ENCODE measurements around the gene RPS27L.

- PRO-cap, 2 experiments = no peak in any of the 2 experiments
Observed at GRCh38 chr15:62470040-62470833, 79.9 kb downstream of the TLN2 start.

GRCh38 chr15:62567234-62567706, 176.9 kb downstream of the TLN2 start:
- PRO-cap, 2 experiments = no peak in any of the 2 experiments

DNA sequence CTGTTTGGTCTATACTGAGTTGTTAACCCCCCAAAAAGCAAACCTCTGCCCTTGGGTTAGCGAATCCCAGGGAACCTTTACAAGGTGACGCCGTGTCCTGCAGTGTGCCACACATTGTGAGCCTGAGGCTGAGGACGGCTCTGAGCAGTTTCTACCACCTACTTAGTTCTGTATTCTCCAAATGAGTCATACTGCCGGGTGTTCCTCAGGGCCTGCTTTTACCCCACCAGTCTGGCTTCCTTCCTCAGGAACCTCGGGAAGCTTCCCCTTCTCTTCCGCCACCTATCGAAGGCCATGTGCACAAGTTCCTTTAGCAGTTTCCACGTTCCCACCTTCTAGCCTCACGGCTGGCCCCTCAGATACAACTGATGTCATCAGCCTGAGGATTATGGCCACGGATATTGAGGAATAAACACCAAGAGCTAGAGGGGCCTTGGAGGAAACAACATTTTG, 268.2 kb downstream of the TLN2 start:
- PRO-cap, 2 experiments = no peak in any of the 2 experiments

DNA sequence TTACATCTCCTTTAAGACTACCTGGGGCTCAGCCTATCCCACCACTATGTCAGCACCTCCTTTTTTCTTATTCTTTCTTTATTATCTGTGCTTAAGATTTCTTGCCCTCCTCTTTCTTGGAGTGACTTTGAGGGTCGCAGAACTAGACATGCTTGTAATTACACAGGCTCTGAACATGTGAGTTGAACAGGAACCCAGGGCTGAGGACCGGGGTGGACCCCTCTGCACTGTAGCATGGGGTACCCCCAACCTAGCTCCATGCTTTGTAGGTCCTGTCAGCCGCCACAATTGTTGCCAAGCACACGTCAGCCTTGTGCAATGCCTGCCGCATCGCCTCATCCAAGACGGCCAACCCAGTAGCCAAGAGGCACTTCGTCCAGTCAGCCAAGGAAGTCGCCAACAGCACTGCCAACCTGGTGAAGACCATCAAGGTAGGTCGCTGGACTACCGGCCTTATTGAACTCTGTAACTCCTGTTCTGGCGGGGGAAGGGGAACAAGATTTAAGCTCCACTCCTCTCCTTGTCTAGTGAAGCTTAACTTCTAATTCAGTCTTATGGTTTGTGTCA, 287.2 kb upstream of the TPM1 start:
- PRO-cap, 2 experiments = no peak in any of the 2 experiments

GRCh38 chr15:62821471-62822444, 220.8 kb upstream of the TPM1 start:
- PRO-cap, 2 experiments = peak in 1 of 2 experiments; most common minus-strand start chr15:62821747 (in 1)

DNA sequence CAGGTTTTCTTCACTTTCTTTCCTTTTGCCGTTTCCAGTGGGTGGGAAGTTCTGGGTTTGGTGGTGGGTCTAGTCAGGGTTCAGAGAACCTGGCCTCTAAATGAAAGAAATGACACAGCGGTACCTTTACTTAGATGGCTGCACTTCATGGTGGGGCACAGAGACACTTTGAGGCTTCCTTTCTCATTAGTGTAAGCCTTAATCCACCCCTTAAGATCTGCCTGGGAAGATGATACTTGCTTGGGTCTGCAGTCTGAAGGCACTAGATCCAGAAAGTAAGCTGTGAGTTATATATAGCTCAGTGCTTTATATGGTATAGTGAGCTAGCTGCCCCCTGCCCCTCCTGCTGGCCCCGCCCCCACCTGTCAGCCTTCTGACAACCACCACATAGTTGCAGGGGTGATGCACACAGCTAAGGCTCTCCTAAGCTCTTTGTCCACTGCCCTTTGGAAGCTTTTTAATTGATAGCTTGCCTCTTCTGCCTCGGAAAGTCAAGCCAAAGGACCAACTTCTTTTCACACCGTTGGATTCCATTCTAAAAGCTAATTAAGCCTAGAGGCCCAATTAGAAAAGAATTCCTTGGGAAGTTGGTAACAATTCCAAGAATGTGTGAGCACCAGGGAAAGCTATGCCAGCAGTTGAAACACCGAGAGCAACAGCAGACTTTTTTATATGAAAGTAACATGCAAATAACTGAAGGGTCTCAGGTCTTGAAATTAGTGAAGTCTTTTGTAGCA, 2.1 kb downstream of the TPM1 start:
- PRO-cap, 2 experiments = peak in 1 of 2 experiments; most common minus-strand start position 282 of the sequence (in 1)

GRCh38 chr15:63048740-63049668, 6.5 kb downstream of the TPM1 start:
- PRO-cap, 2 experiments = peak in 1 of 2 experiments; most common plus-strand start chr15:63049478 (in 1); most common minus-strand start chr15:63049348 (in 1)

GRCh38 chr15:63075411-63075774, 32.8 kb downstream of the TPM1 start:
- PRO-cap, 2 experiments = no peak in any of the 2 experiments

GRCh38 chr15:63105387-63105767, 16.3 kb upstream of the LACTB start:
- PRO-cap, 2 experiments = no peak in any of the 2 experiments

GRCh38 chr15:63135447-63136377, 14.1 kb downstream of the LACTB start:
- PRO-cap, 2 experiments = peak in 1 of 2 experiments; most common minus-strand start chr15:63135902 (in 1)

GRCh38 chr15:63156728-63157627, at the start of gene RPS27L:
Gene RPS27L, minus strand, starts transcription at chr15:63157477.
- PRO-cap, 2 experiments = peak in 2 of 2 experiments; most common plus-strand start chr15:63157577 (in 2); most common minus-strand start chr15:63157475 (in 2)

DNA sequence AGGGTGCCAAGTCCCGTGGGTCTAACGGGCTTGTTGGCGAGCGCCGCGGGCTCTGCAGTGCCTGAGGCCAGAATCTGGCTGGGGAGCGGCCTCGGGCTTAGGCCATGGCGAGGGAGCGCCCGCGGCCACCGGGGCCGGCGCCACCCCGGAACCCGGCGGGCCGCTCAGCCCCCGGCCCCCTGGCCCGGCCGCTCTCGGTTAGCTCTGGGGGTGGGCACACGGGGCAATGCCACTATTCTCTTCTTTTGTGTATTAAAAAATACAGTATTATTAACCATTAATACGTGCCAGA, 297 bp upstream of the RPS27L start:
- PRO-cap, 2 experiments = no peak in any of the 2 experiments

DNA sequence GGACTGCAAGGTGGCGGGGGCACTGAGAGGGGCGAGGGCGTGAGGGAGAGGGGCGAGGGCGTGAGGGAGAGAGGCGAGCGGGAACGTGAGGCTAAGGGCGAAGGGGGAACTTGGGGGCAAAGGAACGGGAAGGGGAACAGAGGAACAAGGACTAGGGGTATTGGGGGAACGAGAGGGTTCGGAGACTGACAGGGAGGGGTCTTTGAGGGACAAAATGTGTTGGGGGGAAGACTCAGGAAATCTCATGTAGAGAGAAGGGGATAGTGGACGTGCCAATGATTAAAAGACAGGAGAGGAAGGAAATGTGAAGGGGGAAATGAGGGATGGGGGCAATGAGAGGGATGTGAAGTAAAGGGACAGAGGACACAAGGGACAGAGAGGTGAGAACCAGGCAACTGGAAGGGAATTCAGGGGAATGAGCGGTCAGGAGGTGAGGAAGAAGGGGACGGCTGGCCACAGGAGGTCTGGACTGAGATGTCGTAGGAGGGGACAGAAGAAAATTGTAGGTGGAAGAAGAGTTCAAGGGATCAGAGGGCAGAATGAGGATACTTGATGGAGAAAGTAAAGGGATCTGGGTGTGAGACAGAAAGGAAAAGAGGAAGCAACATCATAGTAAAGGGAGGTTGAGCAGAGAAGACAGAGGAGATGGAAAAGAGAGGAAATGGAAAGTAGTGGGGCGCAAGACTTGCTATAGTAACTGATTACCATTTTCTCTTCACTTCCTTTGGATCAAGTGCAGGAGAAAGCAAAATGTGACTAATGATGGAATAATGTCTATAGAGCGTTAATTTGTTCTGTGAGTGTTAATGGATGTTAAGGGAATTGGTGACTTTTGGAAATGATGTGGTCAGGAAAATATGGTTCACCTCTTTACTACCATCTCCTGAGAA, 695 bp downstream of the RAB8B start:
- PRO-cap, 2 experiments = no peak in any of the 2 experiments

GRCh38 chr15:63278013-63278549, 676 bp downstream of the APH1B start:
- PRO-cap, 2 experiments = no peak in any of the 2 experiments

DNA sequence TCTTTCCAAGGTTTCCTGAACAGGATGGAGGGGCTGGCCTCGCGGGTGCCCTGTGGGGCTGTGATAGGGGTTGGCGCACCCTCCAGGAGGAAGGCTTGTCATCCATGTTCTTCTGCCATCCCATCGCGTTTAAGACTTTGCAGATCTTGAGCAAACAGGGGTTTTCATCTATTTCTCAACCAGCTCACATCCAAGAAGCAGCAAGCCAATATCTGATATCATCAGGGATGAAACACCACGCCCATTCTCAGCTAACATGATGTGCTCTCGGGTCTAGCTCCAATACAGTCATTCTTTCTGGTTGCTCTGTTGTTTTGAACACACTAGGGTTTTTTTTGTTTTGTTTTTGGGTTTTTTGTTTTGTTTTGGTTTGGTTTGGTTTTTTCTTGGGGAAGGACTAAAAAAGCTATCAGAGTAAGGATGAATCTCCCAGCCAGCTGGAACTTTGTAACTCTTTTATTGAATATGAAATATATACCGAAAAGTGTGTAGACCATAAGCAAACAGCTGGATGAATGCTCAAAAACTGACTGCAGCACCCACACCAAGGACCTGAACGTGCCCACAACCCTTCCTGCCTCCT, 10.0 kb downstream of the CA12 start:
- PRO-cap, 2 experiments = no peak in any of the 2 experiments

GRCh38 chr15:63380796-63381027, 934 bp downstream of the CA12 start:
- PRO-cap, 2 experiments = no peak in any of the 2 experiments

- PRO-cap, 2 experiments = no peak in any of the 2 experiments
Observed at GRCh38 chr15:63449609-63450134, 54.7 kb upstream of the USP3 start.

- PRO-cap, 2 experiments = no peak in any of the 2 experiments
Observed at GRCh38 chr15:63460780-63461734, 43.3 kb upstream of the USP3 start.

GRCh38 chr15:63461985-63462605, 42.3 kb upstream of the USP3 start:
- PRO-cap, 2 experiments = no peak in any of the 2 experiments

DNA sequence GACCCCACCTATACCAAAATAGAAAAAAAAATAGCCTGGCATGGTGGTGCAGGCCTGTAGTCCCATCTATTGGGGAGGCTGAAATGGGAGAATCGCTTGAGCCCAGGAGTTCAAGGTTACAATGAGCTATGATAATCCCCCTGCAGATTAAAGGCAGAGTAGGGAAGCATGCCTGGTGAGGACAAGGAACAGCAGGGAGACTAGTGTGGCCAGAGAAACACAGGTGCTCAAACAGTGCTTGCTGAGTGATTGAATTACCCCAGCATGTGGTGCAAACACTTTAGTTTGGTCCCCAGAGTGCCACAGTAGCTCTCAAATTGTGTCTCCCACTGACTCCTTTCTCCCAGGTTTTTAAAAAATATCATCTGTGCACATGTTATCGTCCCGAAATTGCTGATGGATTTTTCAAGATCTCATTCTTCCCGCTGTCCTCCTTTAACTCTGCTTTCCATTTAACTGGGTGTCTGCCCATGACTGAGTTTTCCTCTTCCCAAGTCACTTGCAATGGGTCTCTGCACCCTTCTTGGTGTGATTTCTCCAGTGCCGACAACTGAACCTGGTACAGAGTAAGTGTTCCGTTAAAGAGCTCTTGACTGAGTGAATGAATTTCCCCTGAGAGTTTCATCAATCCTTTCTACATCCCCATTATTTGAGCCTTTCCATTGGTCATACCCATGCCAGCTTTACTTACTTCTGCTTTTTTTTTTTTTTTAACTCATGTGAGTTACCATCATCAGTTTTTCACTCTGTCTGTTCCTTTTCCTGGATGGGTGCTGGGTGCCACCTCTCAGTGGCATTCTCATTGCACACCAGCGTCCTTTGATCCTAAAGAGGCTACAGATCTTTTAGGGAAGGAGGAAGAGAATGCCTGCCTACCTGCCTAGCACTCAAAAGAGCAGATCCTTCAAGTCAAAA, 13.5 kb upstream of the USP3 start:
- PRO-cap, 2 experiments = no peak in any of the 2 experiments

Data from Metastatic Liver Carcinoma in the Adrenal Gland (tissue), 2 donors.